M059J (cell line): ENCODE results near the gene RALBP1.

GRCh38 chr18:7635517-7636094 is 68.5 kb downstream of the PTPRM start:
- RAMPAGE, long total RNA = no peak

GRCh38 chr18:7656020-7656824 is 89.1 kb downstream of the PTPRM start:
- RAMPAGE, long total RNA = no peak

DNA sequence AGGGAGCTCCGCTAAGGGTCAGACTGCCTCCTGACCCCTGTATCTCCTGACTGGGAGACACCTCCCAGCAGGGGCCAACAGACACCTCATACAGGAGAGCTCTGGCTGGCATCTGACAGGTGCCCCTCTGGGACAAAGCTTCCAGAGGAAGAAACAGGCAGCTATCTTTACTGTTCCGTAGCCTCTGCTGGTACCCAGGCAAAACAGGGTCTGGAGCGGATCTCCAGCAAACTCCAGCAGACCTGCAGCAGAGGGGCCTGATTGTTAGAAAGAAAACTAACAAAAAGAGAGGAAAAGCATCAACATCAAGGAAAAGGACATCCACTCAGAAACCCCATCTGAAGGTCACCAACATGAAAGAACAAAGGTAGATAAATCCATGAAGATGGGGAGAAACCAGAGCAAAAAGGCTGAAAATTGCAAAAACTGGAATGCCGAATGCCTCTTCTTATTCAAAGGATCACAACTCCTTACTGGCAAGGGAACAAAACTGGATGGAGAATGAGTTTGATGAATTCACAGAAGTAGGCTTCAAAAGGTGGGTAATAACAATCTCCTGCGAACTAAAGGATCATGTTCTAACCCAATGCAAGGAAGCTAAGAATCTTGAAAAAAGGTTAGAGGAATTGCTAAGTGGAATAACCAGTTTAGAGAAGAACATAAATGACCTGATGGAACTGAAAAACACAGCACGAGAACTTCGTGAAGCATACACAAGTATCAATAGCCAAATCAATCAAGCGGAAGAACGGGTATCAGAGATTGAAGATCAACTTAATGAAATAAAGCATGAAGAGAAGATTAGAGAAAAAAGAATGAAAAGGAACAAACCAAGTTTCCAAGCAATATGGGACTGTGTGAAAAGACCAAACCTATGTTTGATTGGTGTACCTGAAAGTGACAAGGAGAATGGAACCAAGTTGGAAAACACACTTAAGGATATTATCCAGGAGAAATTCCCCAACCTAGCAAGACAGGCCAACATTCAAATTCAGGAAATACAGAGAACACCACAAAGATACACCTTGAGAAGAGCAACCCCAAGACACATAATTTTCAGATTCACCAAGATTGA is 145.2 kb downstream of the PTPRM start:
- RAMPAGE, long total RNA = no peak

- RAMPAGE, long total RNA = no peak
Observed at GRCh38 chr18:7748951-7749307, 181.8 kb downstream of the PTPRM start.

- RAMPAGE, long total RNA = no peak
Observed at GRCh38 chr18:7802554-7803431, 235.7 kb downstream of the PTPRM start.

- RAMPAGE, long total RNA = no peak
Observed at GRCh38 chr18:8069475-8070215, 502.5 kb downstream of the PTPRM start.

GRCh38 chr18:8139013-8139796 is 470.0 kb upstream of the RAB12 start:
- RAMPAGE, long total RNA = no peak

- RAMPAGE, long total RNA = no peak
Observed at GRCh38 chr18:8143606-8143963, 465.7 kb upstream of the RAB12 start.

- RAMPAGE, long total RNA = no peak
Observed at GRCh38 chr18:8370620-8371183, 238.5 kb upstream of the RAB12 start.

- RAMPAGE, long total RNA = no peak
Observed at GRCh38 chr18:8632722-8633536, 23.7 kb downstream of the RAB12 start.

- RAMPAGE, long total RNA = no peak
Observed at GRCh38 chr18:8786885-8787225, 81.5 kb downstream of the MTCL1 start.

DNA sequence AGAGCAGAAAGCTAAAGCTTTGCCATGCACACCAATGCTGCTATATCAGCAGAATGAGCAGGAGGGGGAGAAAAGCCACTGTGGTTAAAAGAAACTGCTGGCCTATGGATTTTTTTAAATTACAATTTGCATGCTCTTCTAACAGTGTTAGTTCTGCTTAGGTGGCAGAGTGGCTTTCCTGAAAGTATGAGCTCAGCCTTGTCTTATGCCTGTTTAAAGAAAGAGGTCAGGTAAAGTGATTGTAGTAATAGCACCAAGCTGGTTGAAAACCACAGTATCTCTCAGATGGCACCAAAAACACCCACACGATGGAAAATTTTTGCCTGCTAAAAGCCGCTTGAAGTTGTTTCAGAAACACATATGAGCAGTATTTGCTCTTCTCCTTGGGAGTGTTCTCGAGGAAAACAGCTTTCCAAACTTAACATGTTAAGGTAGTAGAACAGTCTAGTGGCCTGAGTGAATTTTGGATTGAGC is 19.7 kb upstream of the NDUFV2 start:
- RAMPAGE, long total RNA = no peak

GRCh38 chr18:9404374-9405689 is 70.3 kb downstream of the TWSG1 start:
- RAMPAGE, long total RNA = no peak

- RAMPAGE, long total RNA = no peak
Observed at GRCh38 chr18:9475330-9476068, at the start of gene RALBP1. Gene RALBP1, plus strand, starts transcription at chr18:9475513.

- RAMPAGE, long total RNA = no peak
Observed at GRCh38 chr18:9569582-9570244, 44.6 kb downstream of the PPP4R1 start.

DNA sequence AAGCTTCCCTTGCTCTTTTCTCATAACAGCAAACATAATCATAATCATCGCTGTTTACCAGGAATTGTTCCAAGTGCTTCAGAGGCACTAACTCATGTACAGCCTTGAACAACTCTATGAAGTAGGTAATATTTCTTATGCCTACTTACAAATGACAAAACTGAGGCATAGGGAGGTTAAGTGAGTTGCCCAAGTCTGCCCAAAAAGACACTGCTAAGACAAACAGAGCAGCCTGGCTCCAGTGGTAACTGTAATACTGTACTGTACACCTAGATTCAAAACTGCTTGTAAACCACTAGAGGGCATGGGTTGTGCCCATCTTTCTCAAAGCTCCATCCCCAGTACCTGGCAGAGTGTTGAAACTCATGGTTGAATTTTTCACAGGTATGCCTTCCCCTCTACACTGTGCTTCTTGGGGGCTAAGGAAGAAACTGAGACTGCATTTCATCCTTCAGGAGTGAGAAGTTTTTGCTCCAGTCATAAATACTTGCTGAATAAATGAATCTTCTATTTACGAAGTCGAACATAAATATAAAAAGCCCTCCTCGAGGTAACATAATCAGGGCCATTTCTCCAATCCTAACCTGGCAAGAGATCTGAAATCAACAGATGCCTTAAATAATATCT is 2.1 kb downstream of the PPP4R1 start:
- RAMPAGE, long total RNA = no peak

DNA sequence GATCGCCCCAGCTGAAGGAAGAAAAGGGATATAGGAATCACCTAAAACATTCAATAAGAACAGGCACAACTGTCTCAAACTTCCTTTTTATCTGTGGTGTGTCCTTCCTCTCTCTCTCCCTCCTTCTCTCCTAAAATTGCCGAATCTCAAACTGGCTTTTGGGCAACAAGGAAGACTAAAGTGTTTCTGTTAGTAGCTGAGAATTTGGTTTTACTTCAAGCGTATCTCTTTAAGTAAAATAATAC is 23.6 kb upstream of the RAB31 start:
- RAMPAGE, long total RNA = no peak

GRCh38 chr18:9688277-9688714 is 19.8 kb upstream of the RAB31 start:
- RAMPAGE, long total RNA = no peak

DNA sequence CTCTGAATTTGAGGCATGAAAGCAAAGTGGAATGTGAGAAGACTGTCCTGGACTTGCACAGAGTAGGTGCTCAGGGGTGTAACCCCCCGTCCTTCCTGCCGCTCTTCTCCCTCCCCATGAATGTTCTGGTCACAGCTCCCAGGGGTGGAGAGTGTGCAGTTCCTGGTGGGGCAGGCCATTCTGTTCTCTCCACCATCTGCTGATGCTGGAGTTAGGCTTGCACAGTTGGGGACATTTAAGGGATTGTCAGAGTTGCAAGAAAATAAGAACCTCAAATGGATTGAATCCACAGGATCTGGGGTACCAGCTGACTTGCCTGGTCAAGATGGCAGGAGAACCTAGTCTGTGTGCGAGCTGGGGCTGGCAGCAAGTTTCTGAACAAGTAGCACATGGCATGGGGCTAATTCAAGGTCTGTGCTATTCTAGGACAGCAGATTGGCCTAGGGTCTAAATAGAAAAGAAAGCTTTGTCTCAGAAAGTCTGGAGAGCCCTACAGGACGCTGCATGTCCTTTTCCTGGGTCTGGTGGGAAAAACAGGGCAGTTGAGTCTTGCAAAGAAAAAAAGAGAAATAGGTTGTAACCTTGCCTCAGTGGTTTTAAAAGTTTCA is 60.8 kb upstream of the TXNDC2 start:
- RAMPAGE, long total RNA = no peak

DNA sequence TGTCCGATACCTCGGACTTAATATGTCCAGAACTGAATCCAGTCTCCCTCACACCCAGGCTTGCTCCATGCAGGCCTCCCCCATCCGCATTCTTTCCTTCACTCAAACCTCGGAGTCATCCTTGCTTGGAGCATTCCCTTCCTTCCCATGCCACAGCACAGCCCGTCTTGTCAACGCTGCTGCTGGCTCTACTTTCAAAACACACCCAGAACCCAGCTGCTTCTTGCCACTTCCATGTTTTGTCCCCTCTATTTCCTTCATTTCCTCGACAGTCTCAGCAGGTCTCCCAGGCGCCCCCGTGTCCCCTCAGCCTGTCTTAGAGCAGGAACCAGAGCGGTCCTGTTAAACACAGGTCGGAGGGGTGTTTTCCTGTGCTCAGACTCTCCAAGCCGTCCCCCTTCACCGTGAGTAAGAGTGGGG is 54.4 kb downstream of the VAPA start:
- RAMPAGE, long total RNA = no peak